ENCODE results near the genes HGS, GCGR, PPP1R27 and P4HB.

DNA sequence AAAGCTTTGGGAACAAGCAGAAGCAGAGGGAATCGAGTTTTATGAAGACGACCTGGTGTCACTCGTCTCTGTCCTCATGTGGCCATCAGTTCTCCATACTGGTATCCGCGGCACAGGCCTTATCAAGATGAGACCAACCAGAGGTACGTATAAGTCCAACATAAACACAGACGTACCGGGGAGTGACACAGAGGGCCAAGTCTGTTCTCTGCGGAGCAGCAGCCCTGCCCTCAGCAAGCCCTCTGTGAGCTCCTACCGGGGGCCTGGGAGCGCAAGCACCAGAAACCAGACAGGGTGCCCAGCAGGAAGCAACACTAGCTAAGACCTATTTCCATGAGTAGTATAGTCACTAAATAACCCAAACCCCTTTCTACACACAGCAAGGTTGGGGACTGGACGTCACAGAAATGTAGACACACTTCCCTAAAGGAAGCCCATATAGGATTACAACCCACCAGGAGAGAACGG lies 1.0 kb downstream of the ARL16 start:
- PRO-cap, 7 experiments, result no peak in any of the 7 experiments

DNA sequence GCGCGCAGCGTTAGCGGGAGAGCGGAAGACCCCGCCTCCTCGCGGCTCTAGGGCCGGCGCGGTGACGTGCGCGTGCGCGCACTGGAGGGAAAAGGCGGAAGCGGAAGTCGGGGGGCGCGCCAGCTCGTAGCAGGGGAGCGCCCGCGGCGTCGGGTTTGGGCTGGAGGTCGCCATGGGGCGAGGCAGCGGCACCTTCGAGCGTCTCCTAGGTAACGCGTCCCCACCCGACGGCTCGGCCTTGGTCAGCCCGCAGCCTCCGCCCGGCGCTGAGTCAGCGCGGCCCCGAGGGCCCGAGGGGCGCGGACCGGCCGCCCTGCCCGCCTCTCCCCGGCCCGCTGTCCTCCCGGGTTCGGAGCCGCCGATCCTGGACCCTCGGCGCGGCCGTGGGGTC lies at the start of gene HGS:
Gene HGS (plus strand): TSS at position 117 of the 391 bp plus-strand sequence.
- PRO-cap, 7 experiments, result peak in 7 of 7 experiments; most common plus-strand start position 127 of the sequence (in 7)

- PRO-cap, 7 experiments, result no peak in any of the 7 experiments
Observed at GRCh38 chr17:81689233-81689432, 5.3 kb downstream of the HGS start.

GRCh38 chr17:81733657-81734357 lies 21.7 kb downstream of the SLC25A10 start:
- PRO-cap, 7 experiments, result no peak in any of the 7 experiments

GRCh38 chr17:81803674-81804270 lies at the start of gene GCGR:
GCGR (plus strand) TSS chr17:81804150.
- PRO-cap, 7 experiments, result no peak in any of the 7 experiments

DNA sequence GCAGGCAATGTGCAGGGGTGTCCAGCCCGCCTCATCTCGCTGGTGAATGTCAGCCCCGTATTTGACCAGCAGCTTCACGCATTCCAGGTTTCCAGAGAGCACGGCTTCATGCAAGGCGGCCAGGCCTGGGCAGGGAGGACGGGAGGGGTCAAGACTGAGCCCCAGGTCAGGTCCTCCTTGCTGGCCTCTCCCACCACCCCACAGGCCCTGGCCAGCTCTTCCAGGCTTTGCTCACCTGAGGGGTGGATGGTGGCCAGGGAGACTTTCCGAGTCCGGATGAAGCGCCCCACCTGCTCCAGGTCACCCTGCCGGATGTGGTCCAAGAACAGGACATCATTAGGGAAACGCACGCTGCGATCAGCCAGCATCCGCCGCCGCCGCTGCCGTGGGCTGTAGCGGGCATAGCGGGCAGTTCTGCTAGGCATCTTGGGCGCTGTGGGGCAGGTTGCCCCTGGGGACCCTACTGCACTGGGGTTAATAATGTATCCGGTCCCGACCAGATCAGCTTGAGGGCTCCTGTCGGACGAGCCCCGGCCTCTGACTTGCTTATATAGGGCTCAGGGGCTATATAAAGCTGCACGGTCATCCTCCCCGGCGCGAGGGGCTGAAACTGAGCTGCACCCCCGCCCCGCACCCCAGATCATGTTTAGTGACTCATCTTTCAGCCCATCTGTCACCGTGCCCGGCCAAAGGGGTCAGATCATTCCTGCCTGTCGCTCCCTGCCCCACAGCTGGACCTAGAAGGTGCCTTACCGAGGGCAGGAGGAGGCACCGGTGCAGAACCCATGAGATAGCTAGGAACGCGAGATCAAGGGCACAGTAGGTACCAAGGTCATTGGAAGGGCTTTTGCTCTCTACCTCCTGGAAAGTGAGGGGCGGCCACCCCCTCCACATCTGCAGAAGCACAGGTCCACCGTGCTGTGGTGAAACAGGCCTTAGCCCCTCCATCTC lies at the start of gene PPP1R27:
Gene PPP1R27 (minus strand): TSS at position 522 of the 951 bp plus-strand sequence.
- PRO-cap, 7 experiments, result no peak in any of the 7 experiments

DNA sequence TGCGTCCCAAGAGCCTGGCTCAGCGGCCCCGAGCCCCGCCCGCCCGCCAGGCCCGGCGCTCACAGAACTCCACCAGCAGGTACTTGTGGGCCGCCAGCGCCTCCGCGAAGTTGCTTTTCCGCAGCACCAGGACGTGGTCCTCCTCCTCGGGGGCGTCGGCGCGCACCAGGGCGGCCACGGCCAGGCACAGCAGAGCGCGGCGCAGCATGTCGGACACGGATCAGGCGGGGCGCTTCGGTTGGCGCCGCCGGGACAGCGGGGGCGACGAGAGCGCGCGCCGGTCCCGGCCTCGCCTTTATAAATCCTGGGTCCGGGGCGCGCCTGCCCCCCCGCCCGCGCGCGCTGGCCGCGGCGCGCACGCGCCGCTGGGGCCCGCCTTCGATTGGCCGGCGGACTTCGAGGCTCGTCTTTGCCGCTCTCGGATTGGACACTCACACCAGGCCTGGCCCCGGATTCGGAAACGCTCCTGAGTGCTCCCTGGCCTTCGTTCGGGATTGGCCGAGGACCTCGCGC lies at the start of gene P4HB:
Gene P4HB (minus strand): TSS at position 272 of the 513 bp plus-strand sequence.
- PRO-cap, 7 experiments, result peak in 7 of 7 experiments; most common plus-strand start position 143 of the sequence (in 2); most common minus-strand start position 272 of the sequence (in 6)

DNA sequence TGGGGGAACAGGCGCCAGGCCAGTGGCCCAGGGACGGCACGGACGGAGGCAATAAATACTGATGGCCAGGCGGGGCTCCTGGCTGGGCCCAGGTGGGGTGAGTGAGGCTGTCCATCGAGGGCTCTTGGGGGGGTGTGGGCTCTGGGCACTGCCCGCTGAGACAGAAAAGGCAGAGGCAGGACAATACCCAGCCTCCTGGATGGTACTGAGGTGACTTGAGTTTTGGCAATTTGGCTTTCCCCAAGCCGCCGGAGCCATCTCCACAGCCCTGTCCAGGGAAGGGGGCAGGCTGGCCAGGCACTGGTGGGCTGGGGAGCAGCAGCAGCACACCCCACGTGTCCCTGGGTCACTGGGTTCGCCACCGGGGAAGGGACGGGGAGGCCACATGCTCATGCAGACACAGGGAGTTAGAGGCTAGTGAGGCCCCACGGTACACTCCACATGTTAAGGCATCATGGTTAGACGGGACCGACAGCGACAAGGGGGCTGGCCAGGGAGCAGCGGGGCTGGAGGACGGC lies 3.2 kb downstream of the ARHGDIA start:
- PRO-cap, 7 experiments, result no peak in any of the 7 experiments

DNA sequence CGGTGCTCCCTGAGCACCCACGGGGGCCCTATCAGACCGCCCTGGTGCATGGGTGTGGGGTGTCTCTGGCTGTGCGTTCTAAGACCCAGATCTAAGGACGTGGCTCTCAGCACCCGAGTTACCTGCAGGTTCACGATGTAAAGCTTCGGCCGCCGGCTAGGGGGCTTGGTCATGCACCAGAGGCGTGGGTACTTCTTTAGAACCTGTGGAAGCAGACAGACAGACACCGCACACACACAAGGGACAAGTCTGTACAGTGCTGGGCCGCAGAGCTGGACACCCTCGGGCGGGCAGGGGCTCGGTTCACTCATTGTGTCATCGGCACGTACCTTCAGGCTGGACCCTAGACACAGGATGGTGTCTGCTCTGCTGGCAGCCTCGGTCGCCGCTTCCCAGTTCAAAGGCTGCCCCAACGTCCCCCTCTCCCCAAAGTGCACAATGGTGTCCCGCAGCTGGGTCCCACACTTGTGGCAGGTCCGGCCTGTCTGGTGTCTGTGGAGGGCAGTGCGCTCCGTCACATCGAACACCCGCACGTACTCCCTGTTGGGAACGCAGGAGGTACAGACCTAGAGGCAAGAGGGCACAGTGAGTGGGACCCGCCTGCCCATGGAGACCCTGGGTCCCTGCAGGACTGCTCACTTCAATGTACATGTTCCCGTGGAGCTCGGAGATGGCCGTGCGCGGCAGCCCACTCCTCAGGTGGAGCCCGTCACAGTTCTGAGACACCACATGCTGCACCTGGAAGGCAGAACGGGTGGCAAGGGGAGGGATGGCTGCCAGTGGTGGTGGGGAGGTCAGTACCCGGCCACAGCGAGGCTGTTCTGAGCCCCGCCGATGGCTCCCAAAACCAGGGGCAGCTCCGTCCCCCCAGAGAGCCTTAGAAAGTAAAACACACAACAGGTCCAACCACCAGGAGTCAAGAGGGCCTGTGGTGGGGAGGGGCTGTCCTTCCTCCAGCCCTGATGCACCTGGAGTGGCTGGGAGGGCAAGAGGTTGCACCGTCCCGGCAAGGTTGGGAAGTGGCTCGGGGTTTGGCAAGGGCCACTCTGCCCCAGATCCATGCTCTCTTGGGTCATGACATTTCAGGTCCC lies 3.1 kb upstream of the PCYT2 start:
- PRO-cap, 7 experiments, result no peak in any of the 7 experiments

- PRO-cap, 7 experiments, result no peak in any of the 7 experiments
Observed at GRCh38 chr17:81916226-81917224, 1.5 kb downstream of the SIRT7 start.

- PRO-cap, 7 experiments, result no peak in any of the 7 experiments
Observed at GRCh38 chr17:81926191-81926689, 1.3 kb downstream of the MAFG start.

DNA sequence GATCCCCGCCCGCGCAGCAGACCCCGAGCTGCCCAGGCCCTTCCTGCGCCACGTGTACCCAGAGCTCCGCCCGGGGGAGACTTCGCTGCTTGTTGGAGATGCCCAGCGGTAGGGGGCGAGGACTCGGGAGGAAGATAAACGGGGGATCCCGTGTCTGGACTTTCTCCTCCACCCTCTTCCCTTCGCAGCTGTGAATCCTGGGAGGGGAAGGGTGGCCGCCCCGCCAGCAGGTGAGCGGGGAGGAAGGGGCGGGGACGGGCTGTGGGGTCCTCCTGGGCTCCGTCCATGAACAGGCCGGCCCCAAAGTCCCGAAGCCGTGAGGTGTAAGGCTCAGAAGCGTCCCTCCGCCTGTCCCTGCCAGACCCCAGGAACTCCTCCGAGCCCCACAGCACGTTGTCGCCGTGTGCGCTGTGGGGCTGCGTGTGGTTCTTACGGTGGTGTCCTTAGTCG lies 706 bp upstream of the MAFG start:
- PRO-cap, 7 experiments, result no peak in any of the 7 experiments

DNA sequence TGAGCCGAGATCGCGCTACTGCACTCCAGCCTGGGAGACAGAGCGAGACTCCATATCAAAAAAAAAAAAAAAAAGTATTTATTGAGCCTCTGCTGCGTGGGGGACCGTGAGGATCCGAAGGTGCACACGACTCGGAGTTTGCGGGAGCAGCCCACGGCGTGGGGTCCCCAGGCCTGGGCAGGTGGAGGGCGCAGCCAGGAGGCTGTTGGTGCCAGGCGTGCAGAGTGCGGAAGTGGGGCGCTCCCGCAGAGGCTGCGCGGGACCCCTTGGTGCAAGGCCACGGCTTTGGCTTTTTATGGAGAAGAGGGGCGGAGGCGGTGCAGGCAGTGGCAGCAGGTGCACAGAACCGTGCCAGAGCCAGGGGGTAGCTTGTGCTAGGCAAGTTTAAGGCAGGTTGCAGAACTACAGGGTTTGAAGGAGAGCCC lies 1.1 kb downstream of the ASPSCR1 start:
- PRO-cap, 7 experiments, result no peak in any of the 7 experiments

DNA sequence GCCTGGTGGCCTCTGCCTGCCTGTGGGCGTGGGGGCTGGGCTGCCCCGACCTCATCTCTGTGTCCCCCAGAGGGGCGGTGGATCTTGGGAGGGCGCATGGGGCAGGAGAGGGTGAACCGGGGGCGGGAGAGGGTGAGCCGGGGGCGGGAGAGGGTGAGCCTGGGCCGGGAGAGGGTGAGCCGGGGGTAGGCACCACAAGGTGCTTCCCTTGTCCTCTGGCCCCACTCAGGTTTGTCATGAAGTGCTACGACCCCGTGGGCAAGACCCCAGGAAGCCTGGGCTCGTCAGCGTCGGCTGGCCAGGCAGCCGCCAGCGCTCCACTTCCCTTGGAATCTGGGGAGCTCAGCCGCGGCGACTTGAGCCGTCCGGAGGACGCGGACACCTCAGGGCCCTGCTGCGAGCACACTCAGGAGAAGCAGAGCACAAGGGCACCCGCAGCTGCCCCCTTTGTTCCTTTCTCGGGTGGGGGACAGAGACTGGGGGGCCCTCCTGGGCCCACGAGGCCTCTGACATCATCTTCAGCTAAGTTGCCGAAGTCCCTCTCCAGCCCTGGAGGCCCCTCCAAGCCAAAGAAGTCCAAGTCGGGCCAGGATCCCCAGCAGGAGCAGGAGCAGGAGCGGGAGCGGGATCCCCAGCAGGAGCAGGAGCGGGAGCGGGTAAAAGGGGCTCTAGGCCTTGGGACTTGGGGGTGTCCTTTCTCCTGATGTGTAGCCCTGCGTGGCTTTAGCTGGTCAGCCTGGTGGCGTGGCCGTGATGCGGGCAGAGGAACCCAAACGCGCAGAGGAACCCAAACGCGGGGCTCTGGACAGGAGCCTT lies 19.0 kb downstream of the ASPSCR1 start:
- PRO-cap, 7 experiments, result no peak in any of the 7 experiments

DNA sequence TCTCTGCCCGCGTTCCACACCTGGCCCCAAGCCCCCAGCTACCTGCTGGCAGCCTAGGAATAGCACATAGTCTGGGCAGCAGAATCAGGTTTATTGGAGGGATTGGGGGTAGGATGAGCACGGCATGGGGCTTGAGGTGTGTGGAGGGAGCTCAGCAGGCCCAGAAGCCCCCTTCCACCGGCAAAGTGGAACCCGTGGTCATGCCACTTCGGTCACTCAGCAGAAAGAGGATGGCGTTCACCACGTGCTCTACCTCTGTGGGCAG lies 1.8 kb downstream of the DCXR start:
- PRO-cap, 7 experiments, result no peak in any of the 7 experiments

- PRO-cap, 7 experiments, result no peak in any of the 7 experiments
Observed at GRCh38 chr17:82075996-82077108, 10.7 kb upstream of the DUS1L start.

DNA sequence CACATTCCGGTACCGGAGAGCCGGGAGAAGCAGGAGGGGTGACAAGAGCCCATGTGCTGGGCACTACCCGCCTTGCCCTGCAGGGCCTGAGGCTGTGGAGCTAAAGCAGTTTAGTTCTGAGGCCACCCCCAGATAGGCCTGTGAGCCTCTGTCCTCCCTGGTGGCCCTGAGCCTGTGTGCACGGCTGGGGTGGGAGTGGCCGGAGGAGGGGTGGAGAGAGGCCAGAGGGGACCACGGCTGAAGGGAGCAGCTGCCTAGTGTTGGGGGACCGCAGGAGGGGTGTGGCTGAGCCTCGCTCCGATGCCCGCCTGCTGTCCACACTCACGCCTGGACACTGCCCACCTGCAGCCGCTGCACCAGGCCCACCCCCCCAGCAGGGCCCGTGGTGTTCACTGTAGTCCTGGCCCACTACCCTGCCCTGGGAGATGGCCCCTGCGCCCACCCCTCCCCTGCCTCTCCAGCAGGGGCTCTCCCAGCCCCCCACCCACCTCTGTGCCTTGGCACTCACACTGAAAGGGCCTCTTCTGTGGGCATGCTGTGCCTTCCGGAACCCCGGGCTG lies 11.6 kb upstream of the DUS1L start:
- PRO-cap, 7 experiments, result no peak in any of the 7 experiments

- PRO-cap, 7 experiments, result no peak in any of the 7 experiments
Observed at GRCh38 chr17:82077829-82078871, 12.5 kb upstream of the DUS1L start.

DNA sequence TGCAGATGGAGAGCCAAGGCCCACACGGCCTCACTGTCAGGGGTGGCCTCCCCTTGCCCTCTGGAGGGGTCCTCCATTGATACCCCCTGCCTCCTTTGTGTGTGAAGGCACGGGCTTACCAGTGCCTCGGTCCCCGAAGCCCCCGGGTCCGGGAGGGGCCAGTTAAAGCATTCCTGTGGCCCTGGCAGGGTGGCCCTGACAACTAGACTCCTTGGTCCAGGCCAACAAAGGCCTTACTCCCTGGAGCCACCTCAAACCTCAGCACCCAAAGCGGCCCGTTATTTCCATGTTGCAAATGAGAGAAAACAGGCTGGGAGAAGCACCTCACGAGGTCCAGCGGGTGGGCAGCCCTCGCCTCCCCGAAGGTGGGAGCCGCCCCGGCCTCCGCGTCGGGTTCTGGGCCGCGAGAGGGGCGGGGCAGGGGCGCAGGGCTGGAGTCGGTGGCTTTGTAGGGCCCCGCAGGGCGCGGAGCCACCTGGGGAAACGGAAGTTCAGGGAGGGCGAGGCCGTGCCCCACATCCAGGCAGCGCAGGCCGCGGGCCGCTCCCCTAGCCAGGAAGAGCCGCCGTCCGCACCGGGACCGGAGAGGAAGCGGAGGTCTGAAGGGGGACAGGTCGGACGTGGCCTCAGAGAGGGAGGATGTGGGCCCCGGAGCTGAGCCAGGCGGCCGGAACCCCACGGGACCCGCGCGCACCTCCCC lies 759 bp upstream of the SLC16A3 start:
- PRO-cap, 7 experiments, result peak in 7 of 7 experiments; most common plus-strand start position 529 of the sequence (in 4); most common minus-strand start position 398 of the sequence (in 4)

- PRO-cap, 7 experiments, result no peak in any of the 7 experiments
Observed at GRCh38 chr17:82283174-82283609, 9.7 kb upstream of the CSNK1D start.